Kidney (tissue), 2 donors: ENCODE measurements around a stretch of chr11.

GRCh38 chr11:94128160-94128664 lies 429 bp upstream of the PANX1 start:
- PRO-cap: bidirectional peak, plus-strand start at chr11:94128381, minus-strand start at chr11:94128368
- RRBS: no CpG with 5 or more reads among the region's 19 CpGs

- PRO-cap: no peak
- RRBS: no CpG with 5 or more reads among the region's 5 CpGs
These were observed 1.5 kb downstream of the PANX1 start for GRCh38 chr11:94130033-94130584.

GRCh38 chr11:94500586-94501099 lies 6.9 kb downstream of the ANKRD49 start:
- PRO-cap: no peak
- RRBS: no CpG with 5 or more reads among the region's 1 CpG

- PRO-cap: no peak
- RRBS: no CpG with 5 or more reads among the region's 4 CpGs
These were observed 83.0 kb downstream of the PIWIL4 start for GRCh38 chr11:94650072-94650574.

DNA sequence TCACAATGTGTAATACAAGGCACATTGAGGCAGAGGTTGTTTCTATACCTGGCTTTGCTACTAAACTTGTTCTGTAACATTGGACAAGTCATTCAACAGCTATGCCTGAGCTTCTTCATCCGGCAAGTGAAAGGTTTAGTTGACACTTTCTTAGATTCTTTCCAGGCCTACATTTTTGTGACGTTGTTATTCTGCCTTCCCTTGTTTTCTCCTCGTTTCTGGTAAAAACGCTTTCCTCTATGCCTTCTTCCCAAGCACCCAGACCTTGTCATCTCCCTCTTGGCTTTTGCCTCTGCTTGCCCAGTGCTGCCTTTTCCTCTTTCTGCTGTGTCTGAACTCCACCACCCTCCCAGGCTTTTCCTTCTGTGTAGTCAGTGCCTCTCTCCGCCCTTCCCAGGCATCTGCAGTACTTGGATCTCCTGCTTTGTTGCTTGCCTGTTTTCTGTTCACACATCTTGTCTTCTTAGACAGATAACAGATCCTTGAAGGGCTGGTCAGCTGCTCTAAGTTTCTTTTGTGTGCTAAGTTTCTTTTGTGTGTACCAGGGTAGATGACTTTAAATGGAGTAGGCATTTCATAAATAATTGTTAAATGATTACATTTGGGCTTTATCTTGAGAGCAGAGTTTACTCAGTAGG lies 1.3 kb upstream of the AMOTL1 start:
- PRO-cap: no peak
- RRBS: no CpG with 5 or more reads among the region's 5 CpGs

- PRO-cap: no peak
- RRBS: no CpG with 5 or more reads among the region's 3 CpGs
These were observed 8.4 kb downstream of the AMOTL1 start for GRCh38 chr11:94776363-94777085.

DNA sequence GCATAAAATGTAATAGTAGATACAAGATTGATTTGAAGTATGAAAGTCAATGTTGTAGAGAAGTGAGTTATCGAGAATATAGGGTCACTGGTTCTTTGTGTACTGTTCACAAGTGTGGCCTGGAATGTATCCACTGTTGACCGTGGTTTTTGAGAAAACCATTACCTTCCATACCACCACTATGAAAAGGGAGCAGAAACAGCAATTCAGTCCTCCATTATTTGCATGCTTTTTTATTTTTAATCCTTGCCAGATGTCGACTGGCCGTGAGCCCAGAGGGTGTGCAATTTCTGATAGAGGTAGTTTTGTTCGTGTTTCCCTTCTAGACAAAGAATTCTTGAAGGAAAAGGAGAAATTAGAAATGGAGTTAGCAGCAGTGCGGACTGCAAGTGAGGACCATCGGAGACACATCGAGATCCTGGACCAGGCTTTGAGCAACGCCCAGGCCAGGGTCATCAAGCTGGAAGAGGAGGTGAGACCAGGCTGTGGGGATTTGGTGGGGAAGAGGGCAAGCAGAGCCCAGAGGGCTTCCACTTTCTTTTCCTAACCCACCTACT lies 81.7 kb downstream of the AMOTL1 start:
- PRO-cap: no peak
- RRBS: no CpG with 5 or more reads among the region's 9 CpGs

- PRO-cap: no peak
- RRBS: no CpG with 5 or more reads among the region's 39 CpGs
These were observed 12.6 kb downstream of the KDM4E start for GRCh38 chr11:95037744-95038065.

DNA sequence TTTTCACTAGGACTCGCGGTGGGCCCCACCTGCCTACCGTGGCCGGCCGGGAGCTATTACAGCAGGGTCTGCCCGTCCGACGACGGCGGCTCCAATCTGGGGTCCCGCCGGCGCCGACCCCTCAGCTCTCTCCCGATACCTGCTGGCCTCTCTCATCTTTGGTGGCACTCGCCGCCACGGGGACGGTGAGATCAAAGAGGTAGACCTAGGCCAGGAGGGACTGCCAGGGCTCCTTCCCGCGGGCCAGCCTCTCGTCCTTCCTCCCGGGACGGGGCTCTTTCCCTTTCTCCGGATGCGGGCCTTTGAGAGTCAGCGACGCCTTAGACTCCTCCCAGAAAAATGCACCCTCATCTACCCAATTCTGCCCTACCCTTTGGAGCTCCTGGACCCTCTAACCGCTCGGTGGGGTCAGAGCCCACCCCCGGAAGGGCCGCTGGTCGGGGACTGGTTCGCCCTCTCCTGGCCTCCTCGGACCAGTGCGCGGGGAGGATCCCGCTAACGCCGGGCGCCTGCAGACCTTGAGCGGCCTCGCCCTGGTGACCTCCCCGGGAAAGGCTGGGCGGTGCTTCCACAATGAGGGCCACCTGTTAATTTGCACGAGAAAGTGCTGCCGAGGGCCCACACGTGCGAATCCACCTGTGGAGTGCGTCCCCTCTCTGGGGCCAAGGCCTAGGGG lies 61.2 kb downstream of the ENDOD1 start:
- PRO-cap: bidirectional peak, plus-strand start at position 476 of the sequence, minus-strand start at position 268 of the sequence
- RRBS: 4% methylated on average over 24 of the region's 50 CpGs

- PRO-cap: no peak
- RRBS: no CpG with 5 or more reads among the region's 9 CpGs
These were observed 10.7 kb upstream of the SESN3 start for GRCh38 chr11:95241509-95242302.

- PRO-cap: no peak
- RRBS: no CpG with 5 or more reads among the region's 5 CpGs
These were observed 78.4 kb downstream of the FAM76B start for GRCh38 chr11:95711181-95711515.

- PRO-cap: no peak
- RRBS: no CpG with 5 or more reads among the region's 6 CpGs
These were observed 1.5 kb downstream of the MTMR2 start for GRCh38 chr11:95922324-95922952.

DNA sequence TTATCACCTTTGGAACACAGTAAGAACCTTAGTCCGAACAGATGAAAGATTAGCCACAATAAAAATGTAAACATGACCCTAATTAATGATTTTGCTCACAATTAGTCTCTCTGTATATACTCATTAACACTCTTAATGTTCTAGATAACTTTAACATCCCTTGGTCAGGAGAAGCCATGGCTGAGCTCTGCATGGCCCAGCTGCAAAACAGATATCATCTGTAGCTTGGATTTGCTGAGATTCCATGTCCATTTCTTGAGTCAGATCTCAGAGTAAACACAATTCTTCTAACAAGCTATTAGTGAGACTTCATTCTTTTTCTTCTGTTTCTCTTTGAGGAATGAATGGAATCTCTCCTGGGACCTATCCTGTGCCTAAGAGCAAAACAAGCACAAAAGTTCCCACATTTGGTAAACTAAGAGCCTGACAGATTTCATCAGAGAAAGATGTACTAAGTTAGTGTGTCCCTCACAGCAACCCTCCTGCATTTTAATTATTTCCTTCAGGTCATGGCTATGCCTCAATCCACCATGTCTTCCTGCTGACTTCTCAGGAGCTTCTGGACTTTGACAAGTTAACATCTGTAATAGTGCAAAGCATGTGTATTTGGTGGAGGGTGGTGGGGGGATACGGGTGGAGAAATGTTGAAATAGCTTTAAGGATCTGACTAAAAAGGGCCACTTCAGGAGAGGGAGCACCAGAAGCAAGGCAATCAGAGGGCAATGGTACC lies 142.7 kb downstream of the MAML2 start:
- PRO-cap: no peak
- RRBS: no CpG with 5 or more reads among the region's 2 CpGs

- PRO-cap: no peak
- RRBS: no CpG with 5 or more reads among the region's 5 CpGs
These were observed 130.5 kb downstream of the MAML2 start for GRCh38 chr11:96212261-96213031.

- PRO-cap: no peak
- RRBS: no CpG with 5 or more reads among the region's 7 CpGs
These were observed 127.4 kb downstream of the MAML2 start for GRCh38 chr11:96215203-96216290.

- PRO-cap: no peak
- RRBS: no CpG with 5 or more reads among the region's 1 CpG
These were observed 118.7 kb downstream of the MAML2 start for GRCh38 chr11:96223929-96225135.

DNA sequence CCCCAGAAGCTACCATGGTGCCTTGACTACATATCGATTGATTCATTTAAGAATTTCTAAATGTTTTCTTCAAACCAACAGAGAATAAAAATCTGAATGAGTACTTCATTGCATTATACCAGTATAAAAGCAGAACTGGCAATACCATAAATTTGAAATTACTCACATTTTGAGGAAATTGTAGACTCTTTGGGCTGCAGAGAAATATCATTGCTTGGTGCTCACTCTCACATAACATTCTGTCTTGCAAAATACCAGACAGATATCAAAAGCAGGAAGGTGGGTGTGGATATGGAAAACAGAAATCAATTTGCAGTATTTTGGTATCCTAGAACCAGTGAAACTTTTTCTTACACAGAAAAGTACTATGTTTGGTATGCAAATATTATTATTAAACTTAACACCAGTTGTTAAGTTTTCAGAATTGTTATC lies 113.4 kb downstream of the MAML2 start:
- PRO-cap: no peak
- RRBS: no CpG with 5 or more reads among the region's 1 CpG

DNA sequence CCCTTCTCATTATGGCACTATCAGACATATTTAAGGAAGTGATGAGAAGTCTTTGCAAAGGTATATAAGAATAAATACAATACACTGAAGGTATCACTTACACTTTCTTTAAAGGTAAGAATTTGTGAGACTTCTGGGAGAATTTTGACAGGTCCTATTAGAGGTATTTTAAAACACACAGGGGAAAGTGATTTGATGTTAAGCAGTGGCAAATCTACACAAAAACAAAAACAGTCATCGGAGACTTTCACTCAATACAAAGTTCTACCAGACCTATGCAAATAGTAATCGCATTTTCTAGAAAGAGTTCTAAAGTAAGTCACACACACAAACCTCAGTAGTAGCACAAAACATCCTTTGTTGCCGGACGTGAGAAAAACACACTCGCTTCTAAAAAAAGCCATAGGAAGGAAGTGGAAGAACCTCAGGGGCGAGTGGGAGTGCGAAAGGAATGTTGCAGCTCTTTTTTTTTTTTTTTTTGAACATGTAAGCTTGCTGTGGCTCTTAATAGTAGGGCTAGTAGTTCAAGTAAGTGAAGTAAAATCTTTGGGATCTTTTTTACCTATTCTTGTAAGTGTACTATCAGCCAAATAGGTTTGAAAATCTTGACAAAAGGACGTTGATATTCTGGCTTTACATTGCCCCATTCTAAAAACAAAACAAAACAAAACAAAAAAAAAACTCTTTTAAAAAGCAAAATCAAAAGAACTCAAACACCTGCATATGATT lies 88.9 kb downstream of the MAML2 start:
- PRO-cap: no peak
- RRBS: no CpG with 5 or more reads among the region's 8 CpGs

DNA sequence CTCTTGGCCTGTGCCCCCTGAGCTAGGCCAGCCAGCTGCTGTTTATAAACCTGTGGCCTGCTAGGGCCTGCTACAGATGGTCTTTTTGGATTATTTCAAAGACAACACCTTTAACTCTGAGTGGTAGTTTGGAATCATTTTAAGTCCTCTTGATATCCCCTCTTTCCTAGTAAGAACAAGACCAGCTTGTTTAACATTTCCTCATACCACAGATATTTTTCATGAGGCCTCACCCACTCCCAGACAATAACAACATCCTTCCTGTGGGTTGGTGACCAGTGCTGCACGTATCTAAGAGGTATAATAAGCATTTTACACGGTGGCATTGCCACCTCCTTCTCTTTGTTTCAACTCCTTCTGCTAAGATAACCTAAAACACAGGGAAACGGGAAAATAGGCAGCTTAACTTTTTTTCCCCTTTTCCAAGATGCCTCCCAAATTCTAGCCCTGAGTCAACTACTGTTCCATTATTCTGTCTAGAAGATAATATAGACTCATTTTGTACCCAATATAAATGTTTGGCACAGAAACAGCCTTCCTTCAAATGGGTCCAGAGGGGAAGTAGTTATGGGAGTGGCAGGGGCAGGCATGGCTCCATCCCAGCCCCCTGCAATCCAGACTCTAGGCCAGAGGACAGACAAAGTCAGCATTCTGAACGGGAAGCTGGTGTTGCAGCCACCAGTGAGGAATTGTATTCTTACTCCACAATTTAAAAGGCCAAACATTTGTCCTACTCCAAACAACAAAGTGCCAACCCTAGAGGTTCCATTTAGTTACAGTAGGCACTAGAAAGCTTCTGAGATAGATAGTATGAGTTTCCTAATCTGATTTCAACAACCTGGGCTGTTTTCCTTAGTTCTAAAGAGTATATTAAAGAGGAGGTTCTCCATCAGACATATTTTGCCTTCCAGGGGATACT lies 28.5 kb downstream of the MAML2 start:
- PRO-cap: no peak
- RRBS: no CpG with 5 or more reads among the region's 4 CpGs

- PRO-cap: no peak
- RRBS: no CpG with 5 or more reads among the region's 2 CpGs
These were observed 930 bp downstream of the MAML2 start for GRCh38 chr11:96342085-96342445.